Hematopoietic multipotent progenitor cell (in vitro differentiated cells): ENCODE data around the genes SERPINB7, SERPINB8 and DSEL.

- CAGE, long polyA plus RNA: no peak
Measured at GRCh38 chr18:63189054-63189691, 130.4 kb downstream of the BCL2 start.

DNA sequence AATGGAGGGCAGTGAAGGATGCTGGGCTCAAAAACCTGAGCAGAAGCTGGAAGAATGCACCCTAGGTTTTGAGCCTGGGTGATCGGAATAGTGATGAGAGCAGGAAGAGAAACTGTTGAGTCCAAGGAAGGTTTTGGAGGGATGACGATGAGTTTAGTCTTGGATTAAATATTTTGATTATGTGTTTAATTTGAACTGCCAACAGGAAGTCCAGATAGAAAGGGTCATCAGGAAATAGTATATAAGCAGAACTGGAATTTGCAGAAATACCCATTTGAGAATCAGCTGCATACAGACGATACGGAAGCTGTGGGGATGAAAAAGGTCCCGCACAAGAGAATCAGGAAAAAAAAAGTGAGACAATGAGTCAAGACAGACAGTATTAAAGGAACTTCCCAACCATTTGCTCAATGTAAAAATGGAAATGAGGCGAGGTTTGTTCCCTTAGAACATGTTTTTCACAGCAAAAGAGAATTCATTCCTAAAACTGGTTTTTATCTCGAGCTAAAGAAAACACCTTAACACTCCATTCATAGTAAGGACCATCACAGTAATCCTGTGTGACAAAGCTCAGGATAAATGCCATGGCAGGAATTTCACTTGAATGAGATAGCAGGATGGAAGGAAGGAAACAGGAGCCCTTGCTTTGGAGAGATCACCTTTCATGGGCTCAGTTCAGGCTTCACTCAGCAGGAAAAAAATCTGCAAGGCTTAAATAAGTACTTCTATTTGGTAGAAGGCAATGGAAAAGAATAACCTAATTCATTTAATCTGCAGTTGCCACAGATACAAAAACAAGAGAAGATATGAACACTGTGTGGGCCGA, 29.3 kb downstream of the BCL2 start:
- CAGE, long polyA plus RNA: no peak

GRCh38 chr18:63422554-63423324, 463 bp upstream of the VPS4B start:
- CAGE, long polyA plus RNA: no peak

DNA sequence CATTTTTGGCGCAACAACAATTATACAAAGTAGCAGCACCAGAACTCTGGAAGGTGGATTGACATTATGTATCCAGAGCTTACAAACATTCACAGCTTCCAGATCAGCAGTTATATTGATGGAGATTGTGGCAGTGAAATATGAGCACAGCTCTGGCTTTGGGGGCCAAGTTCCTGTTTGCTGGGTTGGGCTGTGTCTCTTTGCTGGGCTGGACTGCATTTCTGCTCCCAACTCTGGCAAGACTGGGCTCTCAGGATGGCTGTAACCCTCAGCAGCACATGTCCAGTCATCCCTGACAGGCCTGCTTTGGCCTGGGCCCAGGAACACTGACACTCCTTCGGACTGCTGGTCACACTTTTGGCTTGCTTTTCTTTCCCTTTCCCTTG, 17.9 kb upstream of the VPS4B start:
- CAGE, long polyA plus RNA: no peak

DNA sequence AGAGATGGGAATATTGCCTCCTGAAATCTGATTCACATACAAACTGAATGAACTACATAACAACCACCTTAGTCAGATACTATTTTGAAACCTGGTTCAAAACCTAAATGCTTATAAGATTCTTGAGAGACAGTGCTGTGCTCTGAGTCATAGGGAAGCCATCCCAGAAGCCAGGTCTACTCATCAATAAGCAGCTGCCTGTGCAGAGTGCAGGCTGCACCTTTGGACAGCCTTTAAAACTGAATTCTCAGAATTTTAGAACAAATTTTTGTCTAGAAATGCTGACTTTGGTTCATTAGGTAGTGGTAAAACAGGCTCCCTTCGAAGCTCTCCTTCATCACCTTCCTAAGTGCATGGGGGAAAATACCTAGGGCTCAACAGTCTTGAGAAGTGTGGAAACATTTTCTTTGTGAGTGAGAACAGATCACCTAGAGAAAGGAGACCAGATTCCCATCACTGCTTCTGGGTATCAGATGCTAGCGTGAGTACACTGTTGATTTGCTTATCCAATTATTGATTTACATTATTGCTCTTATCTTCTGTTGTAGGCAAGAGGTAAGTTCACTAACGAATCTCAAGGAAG, at the start of gene SERPINB7:
SERPINB7 (plus strand) TSS at position 183 of the 583 bp plus-strand sequence.
- CAGE, long polyA plus RNA: no peak

GRCh38 chr18:63889828-63891075, 2.7 kb downstream of the SERPINB2 start:
- CAGE, long polyA plus RNA: no peak

GRCh38 chr18:63969833-63970369, at the start of gene SERPINB8:
TSS of gene SERPINB8 (plus strand) at chr18:63970081.
- CAGE, long polyA plus RNA: no peak

DNA sequence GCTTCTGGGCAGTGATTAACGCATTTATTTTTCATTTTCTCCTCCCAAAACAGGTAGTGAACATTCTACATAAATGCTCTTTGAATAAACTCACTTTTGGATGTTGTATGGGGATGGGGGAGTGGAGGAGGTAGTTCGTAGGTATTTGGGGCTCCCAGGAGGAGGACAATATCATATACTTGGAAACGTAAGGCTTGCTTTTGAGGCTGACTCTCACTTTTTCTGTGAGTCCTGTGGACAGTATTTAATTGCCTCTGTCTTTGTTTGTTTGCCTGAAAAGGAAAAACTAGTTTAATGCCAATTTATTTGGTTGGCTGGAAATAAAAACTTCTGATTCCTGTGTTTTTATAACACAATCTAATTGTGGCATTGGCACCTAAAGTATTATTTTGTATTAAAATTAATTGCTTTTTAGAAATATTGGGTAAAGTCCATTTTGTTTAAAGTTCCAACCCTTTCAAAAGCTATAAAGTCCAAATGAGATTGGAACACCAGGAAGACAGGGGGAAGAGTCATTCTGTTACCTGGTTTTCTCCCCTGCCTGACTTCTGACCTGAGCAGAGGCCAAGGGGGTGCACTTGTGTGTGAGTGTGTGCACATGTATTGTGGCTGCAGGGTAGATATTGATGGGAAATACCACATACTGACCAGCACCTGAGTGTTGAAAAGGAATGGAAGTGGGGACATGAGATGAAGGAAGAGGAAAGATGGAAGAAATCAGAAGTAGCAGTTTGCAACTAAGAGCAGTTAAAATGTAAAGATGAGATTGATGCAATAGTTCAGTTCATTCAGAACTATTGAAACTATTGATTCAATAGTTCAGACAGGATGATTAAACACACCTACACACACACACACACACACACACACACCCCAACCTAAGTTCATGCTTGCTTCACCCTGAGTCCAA, 4.6 kb downstream of the SERPINB8 start:
- CAGE, long polyA plus RNA: no peak

- CAGE, long polyA plus RNA: no peak
Measured at GRCh38 chr18:65057352-65058004, 693.3 kb upstream of the CDH7 start.

DNA sequence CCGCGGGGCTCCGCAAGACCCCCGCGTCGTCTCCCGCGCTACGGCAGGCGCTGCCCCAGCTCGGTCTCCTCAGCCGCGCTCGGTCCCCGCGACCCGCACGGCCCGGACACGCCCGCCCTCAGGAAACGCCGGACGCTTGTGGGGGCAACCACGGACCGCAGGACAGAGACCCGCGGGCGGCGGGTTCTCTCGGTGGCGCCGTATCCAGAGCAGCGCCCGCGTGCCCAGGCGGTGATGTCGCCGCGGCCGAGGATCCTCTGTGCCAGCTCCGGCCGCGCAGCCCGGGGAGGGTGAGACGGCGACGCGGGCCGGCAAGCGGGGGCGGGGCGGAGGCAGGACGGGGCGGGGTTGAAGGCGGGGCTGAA, at the start of gene DSEL:
DSEL (minus strand) TSS at position 261 of the 365 bp plus-strand sequence.
- CAGE, long polyA plus RNA: no peak

DNA sequence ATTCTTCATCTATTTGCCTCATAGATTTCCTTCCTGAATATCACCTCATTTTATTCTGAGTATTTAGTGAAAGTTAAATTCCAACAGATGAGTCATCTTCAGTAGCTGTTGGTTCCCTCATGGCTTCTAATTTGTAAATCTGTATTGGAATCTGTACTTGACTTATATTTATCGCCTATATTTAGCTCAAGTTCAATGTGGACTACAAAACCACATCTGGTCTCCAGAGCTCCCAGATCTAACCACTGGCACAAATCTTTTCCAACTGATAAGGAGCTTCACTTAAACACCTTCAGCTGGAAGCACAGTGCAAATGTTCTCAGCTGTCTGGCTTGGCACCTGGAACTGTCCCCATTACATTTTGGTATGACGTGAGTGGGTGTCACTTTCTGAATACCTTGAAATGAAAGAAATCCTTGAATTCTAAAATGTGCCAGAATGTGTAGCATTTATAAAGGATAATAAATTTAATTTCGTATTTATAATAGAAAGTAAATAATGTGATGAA, 82.8 kb upstream of the DSEL start:
- CAGE, long polyA plus RNA: no peak

DNA sequence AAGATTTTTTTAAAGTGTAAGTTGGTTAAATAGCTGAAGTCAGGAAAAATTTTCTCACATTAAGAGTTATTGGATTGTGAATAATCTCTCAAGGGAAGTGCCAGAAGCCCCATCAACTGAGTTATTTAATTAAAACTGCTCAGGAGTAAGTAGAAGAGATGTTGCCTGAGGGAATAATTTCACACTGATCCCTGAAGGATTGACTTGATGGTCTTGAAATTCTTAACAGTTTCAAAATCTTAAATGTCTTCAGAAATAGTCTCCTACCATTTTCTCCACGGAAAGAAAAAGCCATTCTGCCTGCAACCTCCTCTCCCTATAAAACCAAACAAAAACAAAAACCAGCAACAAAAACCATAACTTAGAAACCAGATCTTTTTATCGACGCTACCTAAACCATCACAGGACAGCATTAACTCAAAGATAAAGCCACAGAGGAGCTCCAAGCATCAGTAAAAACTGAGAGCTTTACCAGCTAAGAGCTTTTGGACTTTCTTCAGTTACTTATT, 13.0 kb downstream of the CD226 start:
- CAGE, long polyA plus RNA: no peak

GRCh38 chr18:69936112-69936512, 11.6 kb downstream of the CD226 start:
- CAGE, long polyA plus RNA: no peak

DNA sequence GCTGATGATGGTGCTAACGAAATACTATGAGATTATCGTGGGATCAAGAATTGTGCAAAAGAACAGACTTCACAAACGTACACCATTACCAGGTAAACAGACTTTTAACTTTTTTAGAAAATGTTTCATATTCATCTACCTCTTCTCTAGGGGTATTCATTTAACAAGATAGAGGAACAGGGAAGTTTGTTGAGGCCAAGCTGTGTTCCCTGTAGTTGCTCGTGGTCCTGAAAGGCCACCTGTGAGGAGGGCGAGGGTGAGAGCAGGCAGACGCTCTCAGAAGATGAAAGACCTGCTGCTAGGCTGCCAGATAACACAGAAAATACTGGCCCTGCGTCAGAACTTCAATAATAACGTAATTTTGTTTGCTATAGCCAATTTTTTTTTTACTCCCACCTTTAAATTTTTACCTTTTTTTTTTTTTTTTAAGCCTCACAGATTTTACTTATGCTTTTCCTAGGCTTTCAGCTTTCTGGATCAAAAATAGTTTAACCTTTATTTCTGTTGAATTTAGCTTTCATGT, 42.1 kb downstream of the SOCS6 start:
- CAGE, long polyA plus RNA: no peak

- CAGE, long polyA plus RNA: no peak
Measured at GRCh38 chr18:70489894-70490352, 201.1 kb downstream of the SOCS6 start.

DNA sequence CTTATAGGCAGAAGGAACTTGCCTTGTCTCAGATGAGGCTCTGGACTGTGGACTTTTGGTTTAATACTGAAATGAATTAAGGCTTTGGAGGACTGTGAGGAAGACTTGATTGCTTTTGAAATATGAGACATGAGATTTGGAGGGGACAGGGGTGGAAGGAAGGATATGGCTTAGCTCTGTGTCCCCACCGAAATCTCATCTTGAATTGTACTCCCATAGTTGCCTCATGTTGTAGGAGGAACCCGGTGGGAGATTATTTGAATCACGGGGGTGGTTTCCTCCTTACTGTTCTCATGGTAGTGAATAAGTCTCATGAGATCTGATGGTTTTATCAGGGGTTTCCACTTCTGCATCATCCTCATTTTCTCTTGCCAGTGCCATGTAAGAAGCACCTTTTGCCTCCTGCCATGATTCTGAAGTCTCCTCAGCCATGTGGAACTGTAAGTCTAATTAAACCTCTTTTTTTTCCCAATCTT, 310.5 kb downstream of the SOCS6 start:
- CAGE, long polyA plus RNA: no peak

GRCh38 chr18:70996541-70996782, 707.6 kb downstream of the SOCS6 start:
- CAGE, long polyA plus RNA: no peak

GRCh38 chr18:73340157-73340908, 472.5 kb upstream of the NETO1 start:
- CAGE, long polyA plus RNA: no peak

DNA sequence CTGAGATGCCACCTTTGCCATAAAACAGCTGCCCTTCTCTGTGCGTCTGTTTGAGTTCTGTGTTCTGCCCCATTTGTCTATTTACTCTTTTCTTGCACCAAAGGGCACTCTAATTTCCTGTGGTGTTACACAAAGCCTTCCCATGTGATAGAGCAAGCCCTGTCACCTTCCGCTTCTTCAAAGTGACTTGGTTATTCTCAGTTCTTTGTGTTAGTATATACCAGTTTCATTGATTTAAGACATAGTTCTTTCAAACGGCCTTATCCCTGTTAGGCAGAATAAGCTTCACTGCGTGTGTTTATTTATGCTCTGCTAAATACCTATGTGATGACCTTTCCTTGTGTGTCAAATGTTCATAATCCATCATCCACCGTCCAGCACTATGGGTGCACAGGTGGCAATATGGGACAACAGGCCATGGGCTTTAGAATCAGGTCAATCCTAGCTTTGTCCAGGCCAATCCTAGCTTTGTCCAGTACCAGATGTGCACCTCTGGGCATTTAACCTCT, 83.9 kb downstream of the FBXO15 start:
- CAGE, long polyA plus RNA: no peak

GRCh38 chr18:74082987-74083540, 64.6 kb downstream of the FBXO15 start:
- CAGE, long polyA plus RNA: no peak